Endothelial cell (in vitro differentiated cells): ENCODE measurements around a stretch of chr21.

GRCh38 chr21:46363454-46363938 lies 39.5 kb downstream of the PCNT start:
- PRO-cap: no peak

- PRO-cap: no peak
Measured at GRCh38 chr21:46393904-46394847, 64.5 kb upstream of the DIP2A start.

DNA sequence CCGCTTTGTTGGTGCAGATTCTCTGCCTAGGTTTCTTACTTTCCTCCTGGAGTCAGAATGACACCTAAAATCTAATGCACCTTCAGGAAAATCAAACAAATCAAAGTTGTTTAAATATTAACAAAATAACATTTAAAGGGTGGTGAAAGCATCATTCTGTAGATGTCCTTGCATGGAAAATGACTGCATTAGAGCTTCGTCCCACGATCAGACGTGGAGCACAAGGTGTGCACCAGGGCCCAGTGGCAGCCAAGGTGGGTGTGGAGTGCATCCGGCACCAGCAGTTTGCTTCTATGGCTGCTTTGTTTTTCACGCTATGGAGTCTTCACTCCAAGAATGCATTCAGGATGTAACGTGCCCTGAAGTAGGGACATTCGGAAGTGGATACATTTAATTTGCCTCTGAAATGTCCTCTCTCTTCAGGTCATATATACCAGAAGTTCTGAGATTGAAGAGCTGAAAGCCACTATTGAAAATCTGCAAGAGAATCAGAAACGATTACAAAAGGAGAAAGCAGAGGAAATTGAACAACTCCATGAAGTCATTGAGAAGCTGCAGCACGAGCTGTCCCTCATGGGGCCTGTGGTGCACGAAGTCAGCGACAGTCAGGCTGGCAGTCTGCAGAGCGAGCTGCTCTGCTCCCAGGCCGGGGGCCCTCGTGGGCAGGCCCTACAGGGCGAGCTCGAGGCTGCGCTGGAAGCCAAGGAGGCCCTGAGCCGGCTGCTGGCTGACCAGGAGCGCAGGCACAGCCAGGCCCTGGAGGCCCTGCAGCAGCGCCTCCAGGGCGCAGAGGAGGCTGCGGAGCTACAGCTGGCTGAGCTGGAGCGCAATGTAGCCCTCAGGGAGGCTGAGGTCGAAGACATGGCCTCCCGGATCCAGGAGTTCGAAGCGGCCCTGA lies 47.7 kb upstream of the DIP2A start:
- PRO-cap: no peak